Natural killer cell (primary cell): ENCODE measurements around a stretch of chr16.

DNA sequence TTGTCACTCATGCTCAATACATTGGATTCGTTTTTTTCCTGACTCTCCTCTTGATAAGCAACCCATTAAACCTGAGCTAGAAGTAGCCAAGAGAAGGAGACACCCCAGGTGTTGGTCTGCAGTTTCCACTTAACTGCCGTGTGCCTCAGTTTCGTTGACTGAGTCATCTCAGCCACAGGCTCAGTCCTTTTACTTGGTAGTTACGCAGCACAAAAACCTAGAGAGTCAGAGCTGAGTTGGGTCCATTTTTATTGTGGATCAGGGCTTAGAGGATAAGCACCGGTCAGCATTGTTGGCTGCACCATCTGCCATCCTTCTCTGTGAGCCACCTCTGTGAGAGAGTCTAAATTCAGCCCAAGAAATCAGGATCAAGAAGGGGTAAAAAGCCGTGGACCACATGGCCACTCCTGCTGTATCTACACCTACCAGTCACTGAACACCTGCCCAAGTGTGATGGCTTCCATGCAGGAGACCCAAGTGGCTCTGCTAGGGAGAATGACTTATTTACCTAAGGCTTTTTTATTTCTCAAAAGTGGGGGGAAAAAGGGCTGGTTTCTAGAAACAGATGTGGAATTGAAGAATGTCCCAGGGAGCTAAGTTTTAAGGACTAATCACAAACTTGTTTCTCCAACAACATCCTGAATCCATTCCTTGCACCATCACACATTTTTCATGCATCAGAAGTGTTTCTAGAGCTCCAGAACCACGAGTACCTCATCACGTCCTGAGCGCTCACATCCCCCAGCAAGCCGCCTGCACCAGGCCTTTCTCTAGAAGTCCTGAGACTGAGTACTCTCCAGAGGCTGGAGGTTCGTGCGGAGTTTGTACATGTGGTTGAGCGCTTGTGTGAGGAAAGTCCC is 11.1 kb downstream of the GINS2 start:
- PRO-cap: no peak

GRCh38 chr16:85699533-85700073 is 10.8 kb upstream of the GINS2 start:
- PRO-cap: no peak

GRCh38 chr16:85796112-85797043 is 3.0 kb downstream of the EMC8 start:
- PRO-cap: no peak

GRCh38 chr16:85804679-85805537 is 5.4 kb downstream of the COX4I1 start:
- PRO-cap: no peak

DNA sequence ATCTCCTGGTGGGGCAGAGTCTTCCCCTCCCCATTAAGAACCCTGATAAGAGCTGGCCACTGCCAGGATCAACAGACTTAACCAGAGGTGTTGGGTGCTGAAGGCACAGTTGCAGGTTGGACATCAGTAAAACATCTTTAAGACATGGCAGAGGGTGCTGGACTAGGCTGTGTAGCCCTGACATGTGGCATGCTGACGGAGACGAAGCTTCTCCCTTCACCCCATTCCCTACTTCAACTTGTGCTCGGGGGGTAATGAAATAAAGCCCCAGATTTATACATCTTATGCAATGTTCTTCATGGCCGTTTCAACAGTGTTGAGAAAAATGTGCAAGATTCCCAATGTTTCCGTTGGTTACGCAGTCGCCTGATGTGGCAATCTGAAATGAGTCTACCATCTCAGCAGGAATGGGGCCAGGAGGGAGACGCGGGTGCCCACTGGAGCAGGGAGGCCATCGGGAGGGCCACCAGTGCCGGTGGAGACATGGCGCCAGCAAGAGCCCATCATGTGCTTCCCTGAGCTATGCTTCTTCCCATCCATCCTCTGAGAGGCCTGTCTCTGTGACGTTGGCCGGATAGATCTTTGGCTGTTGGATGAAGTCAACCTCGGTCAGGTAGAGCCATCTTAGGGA is 6.3 kb downstream of the IRF8 start:
- PRO-cap: no peak

- PRO-cap: unidirectional peak, plus-strand start at chr16:85936689
Measured at GRCh38 chr16:85936457-85936975, 37.6 kb downstream of the IRF8 start.

DNA sequence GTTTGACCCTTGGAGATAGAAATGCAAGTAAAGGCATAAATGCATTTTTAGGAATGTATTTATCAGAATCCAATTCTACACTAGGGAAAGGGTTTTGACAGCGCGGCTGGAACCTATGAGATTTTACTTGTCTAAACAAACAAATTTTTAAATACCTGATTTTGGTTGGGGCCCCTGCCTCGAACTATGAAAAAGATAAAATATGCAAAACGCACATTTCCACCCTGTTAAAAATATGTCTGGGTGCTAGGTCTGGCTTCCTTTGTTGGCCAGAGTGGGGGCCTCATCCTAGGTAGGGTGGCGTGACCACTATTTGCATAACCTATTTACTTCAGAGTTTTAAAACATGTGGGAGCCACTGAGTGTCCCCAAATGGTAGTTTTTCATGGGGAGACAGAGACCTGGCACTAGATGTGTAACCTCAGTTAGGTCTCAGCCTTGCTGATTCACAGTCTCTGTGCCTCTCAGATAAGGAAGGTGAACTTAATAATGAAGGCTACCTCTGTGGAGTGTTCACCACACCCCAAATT is 103.1 kb downstream of the IRF8 start:
- PRO-cap: no peak

- PRO-cap: no peak
Measured at GRCh38 chr16:86157885-86158368, 259.0 kb downstream of the IRF8 start.

GRCh38 chr16:86297443-86298025 is 212.8 kb upstream of the FOXF1 start:
- PRO-cap: no peak

GRCh38 chr16:86345469-86346016 is 164.8 kb upstream of the FOXF1 start:
- PRO-cap: no peak

- PRO-cap: no peak
Measured at GRCh38 chr16:86383794-86384349, 126.5 kb upstream of the FOXF1 start.

DNA sequence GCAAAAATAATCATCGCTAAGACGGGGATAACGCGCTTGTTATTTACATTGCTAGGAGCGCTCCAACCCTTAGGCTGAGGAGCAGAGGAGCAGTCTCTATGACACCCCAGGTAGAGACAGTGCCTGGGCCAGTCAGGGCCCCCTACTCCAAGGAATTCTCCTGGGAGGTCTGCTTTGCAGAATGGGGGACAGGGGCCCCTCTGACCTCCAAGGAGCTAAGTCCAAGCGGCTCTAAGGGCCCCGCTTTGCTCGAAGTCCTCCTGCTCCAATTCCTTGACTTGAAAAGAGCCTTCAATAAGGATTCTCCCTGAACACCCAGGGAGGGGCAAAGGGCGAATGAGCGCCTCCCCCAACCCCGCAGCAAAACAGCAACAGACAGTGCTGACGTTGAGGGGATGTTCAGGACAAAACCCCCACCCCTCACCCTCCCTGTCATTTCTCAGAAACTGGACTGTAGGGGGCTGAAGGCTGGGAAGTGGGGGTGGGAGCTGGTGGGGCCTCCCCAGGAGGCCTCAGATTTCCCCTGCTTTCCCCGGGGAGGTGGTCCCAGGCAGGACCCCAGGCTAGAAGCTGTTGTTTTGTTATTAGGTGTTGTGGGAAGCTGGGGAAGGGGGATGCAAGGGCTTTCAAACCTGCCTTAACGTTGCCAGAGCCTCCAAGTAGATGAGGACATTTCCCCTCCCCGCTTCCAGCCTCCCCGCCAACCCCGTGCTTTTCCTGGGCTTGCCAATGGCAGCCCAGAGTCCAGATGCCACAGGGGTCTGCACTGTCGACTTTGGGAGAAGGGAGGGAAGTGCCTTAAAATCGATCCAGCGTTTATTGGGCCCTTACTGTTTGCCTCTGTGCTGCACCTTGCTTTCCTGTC is 10.1 kb upstream of the FOXF1 start:
- PRO-cap: no peak

GRCh38 chr16:86530438-86531008 is 20.2 kb downstream of the FOXF1 start:
- PRO-cap: no peak

GRCh38 chr16:86575395-86576430 is 2.6 kb upstream of the FOXL1 start:
- PRO-cap: no peak

DNA sequence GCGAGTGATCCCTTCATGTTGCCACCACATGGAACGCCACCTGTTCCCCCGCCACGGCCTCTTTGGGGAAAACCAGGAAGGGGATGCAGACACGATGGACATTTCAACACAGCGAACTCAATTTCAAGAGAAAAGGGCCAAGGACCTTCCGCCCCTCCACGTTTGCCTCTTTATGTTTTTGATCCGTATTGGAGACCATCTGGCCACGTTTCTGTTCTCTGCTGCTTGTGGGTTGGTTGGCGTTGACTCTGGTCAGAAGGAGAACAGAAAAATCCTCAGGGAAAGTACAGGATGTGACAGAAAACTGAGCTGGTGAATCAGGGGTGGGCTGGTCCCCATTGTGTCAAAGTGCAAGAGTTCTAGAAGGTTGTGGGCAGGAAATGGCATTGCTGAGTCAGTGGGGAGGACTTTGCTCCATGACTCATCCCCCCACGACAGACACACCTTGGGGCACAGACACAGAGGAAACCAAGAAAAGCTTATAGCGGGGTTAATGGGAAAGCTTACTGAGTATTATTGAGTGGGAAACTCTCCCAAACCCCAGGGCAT is 86.0 kb downstream of the FOXL1 start:
- PRO-cap: no peak

DNA sequence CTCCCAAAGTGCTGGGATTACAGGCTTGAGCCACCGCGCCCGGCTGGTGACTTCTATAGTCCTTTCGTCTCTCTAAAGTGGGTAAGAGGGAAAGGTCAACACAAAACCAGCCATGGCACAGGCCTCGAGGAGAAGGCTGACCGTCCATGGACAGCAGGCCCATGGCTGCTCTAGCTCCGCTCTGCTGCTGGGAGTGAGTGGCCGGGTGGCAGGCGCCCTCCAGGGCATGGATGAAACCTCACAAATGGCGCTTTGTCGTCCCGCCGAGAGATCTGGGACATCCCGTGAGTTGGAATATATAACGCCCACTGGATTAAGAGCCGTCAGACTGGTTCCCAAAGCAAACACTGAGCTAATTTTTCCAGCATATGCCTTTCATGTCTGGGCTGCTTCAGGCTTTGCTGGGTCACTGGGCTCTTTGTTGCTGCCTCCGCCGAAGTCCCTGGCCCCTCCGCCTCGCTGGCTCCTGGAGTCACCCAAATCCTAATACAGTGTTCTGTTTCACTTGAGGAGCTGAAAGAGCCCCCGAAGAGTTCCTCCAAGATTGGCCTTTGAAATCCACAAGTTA is 266.3 kb downstream of the FOXL1 start:
- PRO-cap: no peak

- PRO-cap: no peak
Measured at GRCh38 chr16:86951526-86952501, 365.4 kb downstream of the C16orf95 start.

DNA sequence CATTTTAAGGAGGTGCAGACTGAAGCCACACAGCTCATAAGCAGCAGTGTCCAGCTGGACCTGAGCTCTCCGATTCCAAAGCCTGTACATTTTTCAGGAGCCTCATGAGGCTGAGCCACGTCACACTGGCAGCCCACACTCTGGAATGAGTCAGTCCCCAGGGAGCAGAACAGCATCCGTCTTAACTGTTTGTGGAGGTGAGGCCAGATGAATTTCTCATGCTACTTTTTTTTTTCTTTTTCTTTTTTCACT is 116.1 kb downstream of the C16orf95 start:
- PRO-cap: no peak

DNA sequence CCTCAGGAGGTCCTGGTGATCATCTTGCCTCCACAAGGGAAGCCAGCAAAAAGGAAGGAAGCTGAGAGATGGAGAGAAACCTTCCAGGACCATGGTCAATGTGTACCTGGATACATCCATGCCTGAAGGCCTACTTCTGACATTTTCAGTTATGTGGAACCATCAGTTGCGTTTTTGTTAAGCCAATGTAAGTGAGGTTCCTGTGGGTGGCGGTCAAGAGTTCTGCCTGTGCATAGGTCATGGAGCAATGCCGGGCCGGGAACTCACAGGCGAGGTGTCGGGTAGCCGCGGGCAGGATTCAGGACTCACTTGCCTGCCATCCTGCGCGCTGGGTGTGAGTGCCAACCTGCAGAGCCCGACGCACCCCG is 430 bp downstream of the C16orf95 start:
- PRO-cap: bidirectional peak, plus-strand start outside the sequence, minus-strand start at position 336 of the sequence

DNA sequence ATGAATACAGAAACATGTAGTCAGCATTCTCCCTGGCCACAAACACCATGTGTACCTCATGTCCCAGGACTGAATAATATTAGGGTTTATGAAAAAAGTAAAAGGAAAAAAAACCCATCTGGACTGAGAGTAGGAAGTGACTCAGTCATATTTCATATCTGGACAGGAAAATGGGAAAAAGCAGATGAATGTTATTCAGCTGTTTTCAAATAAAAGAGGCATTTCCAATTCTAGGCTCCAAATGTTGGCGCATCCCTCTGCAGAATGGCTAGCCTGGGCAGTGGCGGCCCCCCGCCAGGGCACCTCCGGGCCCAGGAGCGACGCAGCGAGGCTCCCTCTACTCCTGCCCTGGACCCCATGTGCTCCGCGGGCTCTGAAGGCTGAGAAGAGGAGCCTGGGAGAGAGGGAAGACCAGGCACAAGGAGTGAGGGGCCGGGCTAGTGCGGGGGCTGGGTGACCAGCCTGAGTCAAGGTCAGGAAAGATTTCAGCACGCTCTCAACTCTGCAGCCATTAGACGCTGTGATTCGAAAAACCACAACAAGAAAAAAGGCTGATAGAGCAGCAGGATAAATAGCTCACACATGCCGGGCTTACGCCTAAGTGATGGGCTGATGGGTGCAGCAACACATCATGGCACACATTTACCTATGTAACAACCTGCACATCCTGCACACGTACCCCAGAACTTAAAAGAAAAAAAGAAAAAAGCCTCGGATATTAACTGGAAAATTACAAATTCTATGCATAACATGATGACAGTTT is 44.1 kb downstream of the MAP1LC3B start:
- PRO-cap: no peak